Measurements from ENCODE around the gene IFIT2.

DNA sequence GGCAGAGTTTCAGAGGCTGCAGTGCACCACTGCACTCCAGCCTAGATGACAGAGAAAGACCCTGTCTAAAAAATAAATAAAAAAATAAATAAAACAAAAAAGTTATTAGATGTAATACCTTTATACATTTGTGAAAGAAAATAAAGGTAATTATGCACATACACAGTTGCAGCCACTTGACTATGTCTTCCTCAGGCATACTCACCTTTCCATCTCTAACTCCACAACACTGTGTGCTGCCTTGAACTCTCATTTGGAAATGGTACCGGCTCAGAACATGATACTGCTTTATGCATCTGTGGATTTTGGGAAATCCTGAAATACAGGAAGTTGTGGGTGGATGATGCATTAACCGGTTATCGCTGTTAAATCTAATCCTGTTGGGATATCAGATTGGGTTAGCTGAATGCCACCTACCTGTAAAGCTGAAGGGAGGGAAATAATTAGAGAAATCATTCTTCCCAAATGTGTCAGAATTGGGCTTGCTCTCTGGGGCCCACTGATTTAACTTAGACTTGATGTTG is 54.1 kb downstream of the CH25H start:
- RRBS, 2 experiments, result 0 to 54% methylated on average over 1 to 2 of the region's 3 CpGs
CAGE:
- cytosol, long polyA minus RNA, result no peak
- cytosol, long polyA plus RNA, result no peak
- long polyA plus RNA, result no peak
- nucleus, long polyA minus RNA, result no peak
- nucleus, long polyA plus RNA, result no peak

GRCh38 chr10:89277932-89278776 is 23.7 kb upstream of the IFIT2 start:
- RRBS, 2 experiments, result no CpG with 5 or more reads among the region's 2 CpGs
CAGE:
- cytosol, long polyA minus RNA, result no peak
- cytosol, long polyA plus RNA, result no peak
- long polyA plus RNA, result no peak
- nucleus, long polyA minus RNA, result no peak
- nucleus, long polyA plus RNA, result no peak

DNA sequence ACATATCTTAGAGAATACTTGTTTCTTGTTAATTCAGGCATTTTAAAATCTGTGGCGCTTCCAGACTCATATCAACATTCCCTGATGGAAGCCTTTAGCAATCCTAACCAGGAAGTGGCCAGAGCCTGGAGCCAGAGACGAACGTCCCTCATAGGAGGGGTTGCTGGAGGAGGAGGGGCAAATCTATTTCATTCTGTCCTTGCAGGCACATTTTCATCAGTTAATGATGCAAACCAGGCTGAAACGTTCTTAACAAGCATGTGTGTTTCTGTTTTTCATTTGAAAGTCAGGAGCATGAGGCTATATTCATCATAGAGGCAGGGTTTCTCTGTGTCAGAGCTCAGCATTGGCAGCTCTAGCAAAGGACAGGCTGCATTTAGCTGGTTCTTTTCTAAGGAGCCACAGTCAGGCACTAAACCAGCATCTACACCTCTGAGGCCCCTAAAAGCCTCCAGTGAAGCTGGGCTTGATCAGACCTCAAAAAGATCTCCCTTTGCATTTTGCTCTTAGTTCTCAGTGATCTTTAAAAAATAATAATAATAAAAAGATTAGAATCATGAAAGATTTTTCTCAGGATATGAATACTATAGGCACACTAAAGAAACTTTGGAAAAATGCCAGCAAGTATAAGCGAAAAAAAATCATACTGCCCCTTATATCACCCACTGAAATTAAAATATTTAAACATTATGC is 17.7 kb upstream of the IFIT2 start:
- RRBS, 2 experiments, result no CpG with 5 or more reads among the region's 5 CpGs
CAGE:
- cytosol, long polyA minus RNA, result no peak
- cytosol, long polyA plus RNA, result no peak
- long polyA plus RNA, result no peak
- nucleus, long polyA minus RNA, result no peak
- nucleus, long polyA plus RNA, result no peak

GRCh38 chr10:89301649-89302573 is at the start of gene IFIT2:
TSS of gene IFIT2 (plus strand) at chr10:89302046.
- RRBS, 2 experiments, result no CpG with 5 or more reads among the region's 10 CpGs
CAGE:
- cytosol, long polyA minus RNA, result no peak
- cytosol, long polyA plus RNA, result no peak
- long polyA plus RNA, result no peak
- nucleus, long polyA minus RNA, result no peak
- nucleus, long polyA plus RNA, result no peak

- RRBS, 2 experiments, result no CpG with 5 or more reads among the region's 2 CpGs
CAGE:
- cytosol, long polyA minus RNA, result no peak
- cytosol, long polyA plus RNA, result no peak
- long polyA plus RNA, result no peak
- nucleus, long polyA minus RNA, result no peak
- nucleus, long polyA plus RNA, result no peak
Observed at GRCh38 chr10:89342461-89343215, 14.8 kb downstream of the IFIT3 start.

GRCh38 chr10:89392831-89393598 is 592 bp downstream of the IFIT1 start:
- RRBS, 2 experiments, result no CpG with 5 or more reads among the region's 6 CpGs
CAGE:
- cytosol, long polyA minus RNA, result no peak
- cytosol, long polyA plus RNA, result no peak
- long polyA plus RNA, result no peak
- nucleus, long polyA minus RNA, result no peak
- nucleus, long polyA plus RNA, result no peak

DNA sequence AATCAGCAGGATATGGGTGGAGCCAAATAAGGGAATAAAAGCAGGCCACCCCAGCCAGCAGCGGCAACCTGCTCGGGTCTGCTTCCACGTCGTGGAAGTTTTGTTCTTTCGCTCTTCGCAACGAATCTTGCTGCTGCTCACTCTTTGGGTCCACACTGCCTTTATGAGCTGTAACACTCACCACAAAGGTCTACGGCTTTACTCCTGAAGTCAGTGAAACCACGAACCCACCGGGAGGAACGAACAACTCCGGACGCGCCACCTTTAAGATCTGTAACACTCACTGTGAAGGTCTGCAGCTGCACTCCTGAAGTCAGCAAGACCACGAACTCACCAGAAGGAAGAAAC is 1.9 kb upstream of the IFIT5 start:
- RRBS, 2 experiments, result no CpG with 5 or more reads among the region's 15 CpGs
CAGE:
- cytosol, long polyA minus RNA, result no peak
- cytosol, long polyA plus RNA, result no peak
- long polyA plus RNA, result no peak
- nucleus, long polyA minus RNA, result no peak
- nucleus, long polyA plus RNA, result no peak

- RRBS, 2 experiments, result no CpG with 5 or more reads among the region's 5 CpGs
CAGE:
- cytosol, long polyA minus RNA, result no peak
- cytosol, long polyA plus RNA, result no peak
- long polyA plus RNA, result no peak
- nucleus, long polyA minus RNA, result no peak
- nucleus, long polyA plus RNA, result no peak
Observed at GRCh38 chr10:89526452-89526816, 9.0 kb downstream of the SLC16A12 start.

DNA sequence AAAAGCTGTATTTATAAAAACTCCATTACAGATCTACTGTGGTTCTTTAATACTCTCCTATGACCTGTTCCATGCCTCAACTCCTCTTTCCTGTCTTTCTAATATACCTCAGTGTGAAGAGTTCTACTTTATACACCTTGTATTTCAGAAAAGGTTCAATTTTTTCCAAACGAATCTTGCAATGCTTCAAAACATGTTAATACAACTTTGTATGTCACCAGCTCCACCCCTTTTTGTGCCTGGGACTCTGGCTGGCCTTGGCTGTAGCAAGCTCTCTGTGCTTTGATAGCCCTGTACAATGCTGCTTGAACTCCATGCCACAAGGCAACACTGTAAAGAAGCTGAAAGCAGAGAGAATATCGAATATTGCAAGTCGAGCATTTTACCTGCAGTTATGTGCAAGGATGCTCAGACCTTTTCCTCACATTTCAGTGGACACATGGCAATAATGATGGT is 52.5 kb downstream of the PANK1 start:
- RRBS, 2 experiments, result no CpG with 5 or more reads among the region's 3 CpGs
CAGE:
- cytosol, long polyA minus RNA, result no peak
- cytosol, long polyA plus RNA, result no peak
- long polyA plus RNA, result no peak
- nucleus, long polyA minus RNA, result no peak
- nucleus, long polyA plus RNA, result no peak

DNA sequence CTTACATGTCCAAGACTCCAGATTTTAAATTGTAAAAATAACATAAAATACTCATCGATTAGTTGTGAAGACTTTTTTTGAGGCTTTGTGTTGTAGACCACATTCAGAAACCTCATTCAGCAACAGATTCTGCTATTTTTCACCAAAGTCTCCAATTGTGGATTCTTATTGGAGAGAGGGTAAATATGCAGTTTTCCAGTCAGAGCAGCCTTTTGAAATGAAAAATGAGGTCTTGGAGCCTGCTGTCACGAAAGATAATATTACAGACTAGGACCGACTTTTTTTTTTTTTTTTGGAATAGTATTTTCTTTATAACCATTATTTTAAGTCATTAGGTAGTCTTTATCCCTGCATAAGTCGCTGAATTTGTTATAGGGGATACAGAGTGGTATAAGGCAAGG is 1.1 kb downstream of the KIF20B start:
- RRBS, 2 experiments, result no CpG with 5 or more reads among the region's 4 CpGs
CAGE:
- cytosol, long polyA minus RNA, result no peak
- cytosol, long polyA plus RNA, result no peak
- long polyA plus RNA, result no peak
- nucleus, long polyA minus RNA, result no peak
- nucleus, long polyA plus RNA, result no peak

GRCh38 chr10:89887363-89887834 is 186.0 kb downstream of the KIF20B start:
- RRBS, 2 experiments, result no CpG with 5 or more reads among the region's 5 CpGs
CAGE:
- cytosol, long polyA minus RNA, result no peak
- cytosol, long polyA plus RNA, result no peak
- long polyA plus RNA, result no peak
- nucleus, long polyA minus RNA, result no peak
- nucleus, long polyA plus RNA, result no peak

DNA sequence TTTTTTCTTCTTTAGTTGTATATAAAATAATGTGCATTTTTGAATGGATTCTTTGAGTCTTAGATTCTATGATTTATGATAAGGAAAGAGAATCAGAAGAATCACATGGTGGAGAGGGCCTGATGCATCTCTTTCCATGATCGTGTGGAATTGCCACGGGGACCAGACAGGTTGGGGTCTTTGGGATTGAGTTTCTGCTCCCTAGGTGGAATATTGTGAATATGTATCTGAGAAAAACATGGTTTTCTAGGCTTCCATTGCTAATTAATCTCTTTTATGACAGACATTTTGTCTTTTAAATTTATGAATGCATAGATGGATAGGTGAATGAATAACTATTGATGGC is 444.1 kb downstream of the KIF20B start:
- RRBS, 2 experiments, result no CpG with 5 or more reads among the region's 2 CpGs
CAGE:
- cytosol, long polyA minus RNA, result no peak
- cytosol, long polyA plus RNA, result no peak
- long polyA plus RNA, result no peak
- nucleus, long polyA minus RNA, result no peak
- nucleus, long polyA plus RNA, result no peak

- RRBS, 2 experiments, result no CpG with 5 or more reads among the region's 37 CpGs
CAGE:
- cytosol, long polyA minus RNA, result no peak
- cytosol, long polyA plus RNA, result no peak
- long polyA plus RNA, result no peak
- nucleus, long polyA minus RNA, result no peak
- nucleus, long polyA plus RNA, result no peak
Observed at GRCh38 chr10:90856985-90857458, 817 bp downstream of the HTR7 start.

GRCh38 chr10:91034923-91035232 is 114.0 kb upstream of the ANKRD1 start:
- RRBS, 2 experiments, result no CpG with 5 or more reads among the region's 6 CpGs
CAGE:
- cytosol, long polyA minus RNA, result no peak
- cytosol, long polyA plus RNA, result no peak
- long polyA plus RNA, result no peak
- nucleus, long polyA minus RNA, result no peak
- nucleus, long polyA plus RNA, result no peak

DNA sequence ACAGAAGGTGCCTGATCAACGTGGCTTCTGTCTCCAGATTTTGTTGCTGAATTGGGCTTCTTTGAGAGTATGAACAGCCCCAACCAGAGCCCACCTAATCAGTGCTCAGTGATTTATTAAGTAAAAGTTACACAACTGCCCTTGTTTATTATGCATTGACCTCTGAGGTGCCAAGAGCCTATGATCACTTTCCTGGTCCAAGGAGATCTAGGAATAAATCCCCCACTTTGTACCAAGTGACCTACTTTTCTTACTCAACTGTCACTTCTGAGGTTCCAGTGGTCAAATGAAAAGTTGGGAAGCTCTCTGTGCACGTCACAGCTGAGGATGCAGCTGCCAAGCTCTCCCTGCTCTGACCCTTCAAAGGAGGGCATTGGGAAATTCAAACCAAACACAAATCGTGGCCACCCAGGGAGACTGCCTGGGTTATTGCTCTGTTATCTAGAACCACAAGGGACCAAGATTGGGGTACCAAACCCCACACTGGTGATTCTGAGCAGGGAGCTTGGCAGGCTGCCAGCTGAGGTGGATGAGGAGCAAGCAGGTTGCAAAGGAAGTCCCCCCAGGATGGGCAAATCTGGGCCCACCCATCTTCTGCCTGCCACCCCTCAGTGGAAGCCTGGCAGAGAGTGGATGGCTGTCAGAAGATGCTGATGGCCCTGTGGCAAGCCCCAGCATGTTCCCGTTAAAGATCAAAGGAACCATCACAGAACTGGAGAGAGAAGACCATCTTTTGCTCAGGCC is 106.9 kb downstream of the PPP1R3C start:
- RRBS, 2 experiments, result no CpG with 5 or more reads among the region's 4 CpGs
CAGE:
- cytosol, long polyA minus RNA, result no peak
- cytosol, long polyA plus RNA, result no peak
- long polyA plus RNA, result no peak
- nucleus, long polyA minus RNA, result no peak
- nucleus, long polyA plus RNA, result no peak

DNA sequence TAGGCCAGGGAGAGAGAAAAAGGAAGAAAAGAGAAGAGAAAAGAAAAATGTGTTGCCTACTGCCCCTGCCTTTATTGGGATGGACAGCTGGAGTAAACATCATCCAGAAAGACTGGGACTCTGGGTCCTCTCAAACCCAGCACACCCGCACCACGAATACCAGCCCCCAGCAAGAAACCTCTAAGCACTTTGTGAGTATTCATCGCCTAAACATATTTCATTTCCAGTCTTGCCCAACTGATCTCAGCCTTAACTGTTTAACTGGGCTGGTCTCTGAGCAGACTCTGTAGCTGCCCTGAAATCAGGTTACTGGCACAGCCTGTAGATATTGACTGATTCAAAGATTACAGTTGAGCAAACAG is 76.3 kb downstream of the PPP1R3C start:
- RRBS, 2 experiments, result no CpG with 5 or more reads among the region's 3 CpGs
CAGE:
- cytosol, long polyA minus RNA, result no peak
- cytosol, long polyA plus RNA, result no peak
- long polyA plus RNA, result no peak
- nucleus, long polyA minus RNA, result no peak
- nucleus, long polyA plus RNA, result no peak

DNA sequence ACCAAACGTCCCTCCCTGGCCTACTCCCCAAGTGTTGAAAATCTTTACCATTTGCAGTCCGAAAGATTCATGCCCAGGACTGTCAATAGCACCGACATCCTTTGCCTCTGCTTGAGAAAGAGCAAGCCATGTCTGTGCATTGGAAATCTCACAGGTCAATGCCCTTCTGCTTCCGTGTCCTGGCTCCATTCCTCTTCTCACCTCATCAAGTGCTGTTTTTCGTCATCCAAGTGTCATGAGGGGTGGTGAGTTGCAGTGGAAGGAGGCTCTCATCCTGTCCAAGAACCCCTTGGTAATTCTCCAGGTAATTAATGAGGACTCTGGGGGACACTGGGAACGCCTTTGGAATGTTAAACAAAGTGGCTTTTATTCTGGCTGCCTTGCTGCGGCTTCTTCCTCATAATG is 57.9 kb downstream of the PPP1R3C start:
- RRBS, 2 experiments, result no CpG with 5 or more reads among the region's 7 CpGs
CAGE:
- cytosol, long polyA minus RNA, result no peak
- cytosol, long polyA plus RNA, result no peak
- long polyA plus RNA, result no peak
- nucleus, long polyA minus RNA, result no peak
- nucleus, long polyA plus RNA, result no peak

GRCh38 chr10:91590276-91590820 is 42.5 kb downstream of the PPP1R3C start:
- RRBS, 2 experiments, result no CpG with 5 or more reads among the region's 7 CpGs
CAGE:
- cytosol, long polyA minus RNA, result no peak
- cytosol, long polyA plus RNA, result no peak
- long polyA plus RNA, result no peak
- nucleus, long polyA minus RNA, result no peak
- nucleus, long polyA plus RNA, result no peak

DNA sequence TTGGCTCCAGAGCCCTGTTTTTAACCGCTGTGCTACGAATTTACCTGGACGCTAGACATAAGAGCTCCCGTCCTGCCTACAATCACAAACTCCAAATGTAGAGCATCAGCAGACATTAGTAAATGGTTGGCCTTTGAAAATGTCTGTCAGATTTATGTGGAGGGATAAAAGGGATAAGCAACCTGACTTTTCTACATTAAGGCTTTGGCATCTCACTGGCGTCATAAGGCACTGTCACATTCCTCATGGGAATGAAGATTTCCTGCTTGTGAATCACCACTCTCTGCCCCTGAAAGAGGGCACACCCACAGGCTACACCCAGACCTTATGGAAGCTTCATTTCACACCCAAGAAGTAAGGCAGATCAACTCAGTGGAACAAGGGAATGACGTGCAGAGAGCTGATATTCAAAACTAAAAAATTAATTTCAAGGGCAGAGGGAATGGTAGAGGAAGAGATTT is 34.3 kb downstream of the PPP1R3C start:
- RRBS, 2 experiments, result no CpG with 5 or more reads among the region's 6 CpGs
CAGE:
- cytosol, long polyA minus RNA, result no peak
- cytosol, long polyA plus RNA, result no peak
- long polyA plus RNA, result no peak
- nucleus, long polyA minus RNA, result no peak
- nucleus, long polyA plus RNA, result no peak

DNA sequence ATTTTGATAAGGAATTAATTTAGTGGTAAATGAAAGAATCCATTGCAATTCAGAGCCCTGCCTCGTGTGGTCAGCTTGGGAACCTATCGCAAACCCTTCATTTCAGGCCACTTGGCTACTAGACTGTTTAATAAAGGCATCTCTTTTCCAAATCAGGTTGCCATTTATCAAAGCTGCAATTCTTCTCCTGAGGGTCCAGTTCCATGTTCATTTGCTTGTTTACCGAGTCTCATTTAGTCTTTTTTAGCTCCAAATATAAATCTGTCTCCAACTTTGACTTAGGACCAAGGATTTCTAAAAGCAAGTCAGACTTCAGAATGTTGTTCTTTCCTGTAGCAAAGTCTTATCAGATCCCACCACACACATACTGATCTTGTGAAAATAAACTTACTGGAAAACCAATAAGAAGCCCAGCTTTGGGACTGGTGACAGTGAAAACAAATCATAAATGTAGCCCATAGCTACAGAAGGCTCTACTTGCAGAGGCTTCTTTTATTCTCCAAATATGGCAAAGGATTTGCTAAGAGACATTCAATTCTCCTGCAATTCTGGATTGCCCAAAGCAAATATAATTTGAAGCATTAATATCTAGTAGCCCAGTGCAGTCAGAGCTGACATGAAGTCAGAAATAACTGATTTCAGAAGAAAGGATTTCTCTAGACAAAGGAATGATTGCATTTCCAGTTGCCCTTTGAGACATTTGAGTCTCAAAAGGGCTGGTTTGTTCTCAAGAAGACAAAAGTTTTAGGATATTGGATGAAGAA is 28.1 kb downstream of the PPP1R3C start:
- RRBS, 2 experiments, result no CpG with 5 or more reads among the region's 3 CpGs
CAGE:
- cytosol, long polyA minus RNA, result no peak
- cytosol, long polyA plus RNA, result no peak
- long polyA plus RNA, result no peak
- nucleus, long polyA minus RNA, result no peak
- nucleus, long polyA plus RNA, result no peak